ENCODE measurements around a stretch of chr1.

GRCh38 chr1:2252272-2253296 is 24.5 kb downstream of the SKI start:
- PRO-cap: no peak
- RAMPAGE, long total RNA, 3 experiments: no peak in any of the 3 experiments

DNA sequence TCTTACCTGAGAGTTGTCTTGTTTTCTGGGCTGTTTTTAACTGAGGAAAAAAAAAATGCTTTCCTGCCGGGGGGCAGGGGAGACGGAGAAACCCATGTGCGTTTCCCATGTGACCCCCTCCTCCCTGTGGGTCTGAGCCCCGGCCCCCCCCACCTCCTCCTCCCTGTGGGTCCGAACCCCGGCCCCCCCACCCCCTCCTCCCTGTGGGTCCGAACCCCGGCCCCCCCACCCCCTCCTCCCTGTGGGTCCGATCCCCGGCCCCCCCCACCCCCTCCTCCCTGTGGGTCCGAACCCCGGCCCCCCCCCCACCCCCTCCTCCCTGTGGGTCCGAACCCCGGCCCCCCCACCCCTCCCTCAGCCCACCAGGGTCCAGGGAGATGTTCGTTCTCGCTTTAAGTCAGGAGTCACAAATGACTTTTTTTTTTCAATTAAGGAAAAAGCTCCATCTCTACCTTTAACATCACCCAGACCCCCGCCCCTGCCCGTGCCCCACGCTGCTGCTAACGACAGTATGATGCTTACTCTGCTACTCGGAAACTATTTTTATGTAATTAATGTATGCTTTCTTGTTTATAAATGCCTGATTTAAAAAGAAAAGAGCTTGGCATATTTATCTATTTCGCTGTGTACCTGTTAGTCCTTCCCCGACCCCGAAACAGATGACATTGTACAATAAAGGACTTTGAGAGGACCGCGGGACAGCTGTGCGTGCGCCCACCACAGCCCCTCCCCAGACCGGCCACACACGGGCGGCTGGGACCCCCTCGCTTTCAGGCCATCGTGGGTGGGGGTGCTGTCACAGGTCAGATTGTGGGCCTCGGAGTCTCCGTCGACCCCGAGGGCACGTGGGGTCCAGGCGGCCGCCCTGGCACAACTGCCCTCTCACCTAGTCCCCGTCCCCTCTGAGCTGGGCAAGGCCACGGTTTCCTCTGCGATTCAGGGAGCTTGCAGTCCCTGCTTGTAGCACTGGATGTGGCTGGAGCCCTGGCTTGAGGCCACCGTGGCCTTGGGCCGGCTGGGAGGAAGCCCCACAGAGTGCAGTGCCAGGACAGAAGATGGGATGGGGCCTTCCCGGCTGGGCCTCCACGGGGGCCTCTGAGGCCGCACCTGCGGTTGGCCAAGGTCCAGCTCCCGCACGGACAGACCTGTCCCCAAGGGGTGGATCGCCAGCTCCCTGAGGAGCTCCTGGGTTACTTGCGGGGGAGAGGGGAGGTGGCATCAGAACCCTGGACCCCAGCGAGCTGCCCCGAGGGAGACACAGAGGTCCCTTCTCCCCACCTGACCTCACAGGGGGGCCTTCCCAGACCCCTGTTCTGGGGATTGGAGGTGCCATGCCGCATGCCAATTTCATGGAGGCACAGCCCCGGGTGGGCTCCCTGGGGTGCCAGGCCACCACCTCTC is 81.3 kb downstream of the MORN1 start:
- PRO-cap: no peak
- RAMPAGE, long total RNA, 3 experiments: no peak in any of the 3 experiments

DNA sequence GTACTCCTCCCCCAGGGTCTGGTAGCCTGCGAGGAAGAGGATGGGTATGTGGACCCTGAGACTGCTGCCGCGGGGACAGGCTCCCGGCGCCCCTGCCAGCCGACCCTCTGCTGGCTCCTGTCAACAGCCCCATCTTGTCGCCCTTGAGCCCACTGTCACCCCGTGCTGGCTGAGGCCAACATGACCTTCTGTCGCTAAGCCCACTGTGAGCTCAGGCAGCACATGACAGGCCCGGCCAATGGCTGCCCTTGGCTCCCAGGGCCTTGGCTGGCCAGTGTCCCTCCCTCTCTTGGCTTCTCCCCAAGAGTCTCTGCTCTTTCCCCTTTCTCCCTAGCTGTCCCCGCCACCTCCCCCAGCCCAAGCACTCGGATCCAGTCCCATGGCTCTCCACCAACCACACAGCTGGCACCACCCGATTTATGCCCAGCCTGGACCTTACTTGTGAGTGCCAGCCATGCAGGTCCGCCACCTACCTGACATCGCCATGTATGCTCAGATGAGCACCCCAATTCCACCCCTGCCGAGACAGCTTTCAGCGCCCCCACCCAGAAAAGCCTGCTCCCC is 3.4 kb downstream of the PEX10 start:
- PRO-cap: no peak
- RAMPAGE, long total RNA, 3 experiments: no peak in any of the 3 experiments

GRCh38 chr1:2427511-2427836 is 15.1 kb upstream of the PEX10 start:
- PRO-cap: no peak
- RAMPAGE, long total RNA, 3 experiments: no peak in any of the 3 experiments

- PRO-cap: no peak
- RAMPAGE, long total RNA, 3 experiments: no peak in any of the 3 experiments
Measured at GRCh38 chr1:2446338-2446775, 29.7 kb upstream of the PLCH2 start.

GRCh38 chr1:2493974-2494709 is 18.1 kb downstream of the PLCH2 start:
- PRO-cap: no peak
- RAMPAGE, long total RNA, 3 experiments: no peak in any of the 3 experiments

GRCh38 chr1:2527098-2527375 is 641 bp upstream of the PANK4 start:
- PRO-cap: no peak
- RAMPAGE, long total RNA, 3 experiments: no peak in any of the 3 experiments

DNA sequence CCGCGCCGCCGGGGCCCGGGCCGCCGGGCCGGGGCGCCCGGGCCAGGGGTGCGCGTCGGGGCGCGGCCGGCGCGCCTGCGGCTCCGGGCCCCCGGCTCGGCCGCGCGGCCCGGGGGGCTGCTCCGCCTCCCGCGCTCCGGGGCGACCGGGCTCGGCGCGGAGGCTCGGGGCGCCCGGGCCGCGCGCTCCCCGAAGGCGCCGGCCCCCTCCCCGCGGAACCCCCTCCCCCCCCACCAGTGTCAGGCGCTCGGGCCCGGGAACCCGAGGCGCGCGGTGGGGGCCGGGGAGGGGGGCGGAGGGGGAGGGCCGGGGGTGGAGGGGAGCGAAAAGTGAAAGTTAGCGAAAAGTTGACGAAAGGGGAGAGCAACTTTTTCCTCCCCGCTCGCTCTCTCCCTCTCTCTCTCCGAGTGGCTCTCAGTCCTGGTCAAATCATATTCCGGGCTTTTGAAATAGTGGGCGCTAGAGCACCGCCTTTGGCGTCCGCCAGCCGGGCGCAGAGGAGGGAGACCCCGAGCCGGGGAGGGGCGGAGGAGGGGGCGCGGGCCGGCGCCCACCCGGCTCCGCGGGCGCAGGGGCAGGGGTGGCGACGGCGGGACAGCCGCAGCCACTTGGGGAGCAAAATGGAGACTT is 433 bp downstream of the PRDM16 start:
- PRO-cap: unidirectional peak, plus-strand start at position 339 of the sequence
- RAMPAGE, long total RNA, 3 experiments: no peak in any of the 3 experiments

DNA sequence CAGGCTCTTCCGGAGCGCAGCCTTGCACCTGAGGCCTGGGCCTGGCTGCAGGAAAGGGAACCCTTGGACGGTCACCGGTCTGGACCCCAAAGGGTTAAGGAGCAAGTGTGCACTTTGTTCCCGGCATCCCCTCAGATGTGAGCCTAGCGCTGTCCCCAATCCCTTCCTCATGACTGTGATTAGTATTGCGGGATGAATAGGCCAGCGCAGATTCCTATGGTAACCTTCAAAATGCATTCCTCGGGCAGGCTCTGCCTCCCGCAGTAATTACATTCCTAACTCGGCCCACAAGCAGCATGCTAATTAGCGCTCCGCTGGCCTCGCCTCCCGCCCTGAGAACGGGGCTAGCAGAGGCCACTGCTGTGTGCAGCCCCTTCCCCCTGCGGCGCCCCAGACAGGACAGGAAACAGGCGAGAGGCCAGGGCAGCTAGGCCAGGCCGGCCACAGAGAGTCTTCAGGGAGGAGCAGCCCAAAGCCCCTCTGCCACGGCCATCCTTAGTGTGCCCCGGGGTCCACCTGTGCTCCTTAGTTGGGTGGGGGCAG is 36.5 kb downstream of the PRDM16 start:
- PRO-cap: no peak
- RAMPAGE, long total RNA, 3 experiments: no peak in any of the 3 experiments

- PRO-cap: no peak
- RAMPAGE, long total RNA, 3 experiments: no peak in any of the 3 experiments
Measured at GRCh38 chr1:3124909-3125424, 56.0 kb downstream of the PRDM16 start.

DNA sequence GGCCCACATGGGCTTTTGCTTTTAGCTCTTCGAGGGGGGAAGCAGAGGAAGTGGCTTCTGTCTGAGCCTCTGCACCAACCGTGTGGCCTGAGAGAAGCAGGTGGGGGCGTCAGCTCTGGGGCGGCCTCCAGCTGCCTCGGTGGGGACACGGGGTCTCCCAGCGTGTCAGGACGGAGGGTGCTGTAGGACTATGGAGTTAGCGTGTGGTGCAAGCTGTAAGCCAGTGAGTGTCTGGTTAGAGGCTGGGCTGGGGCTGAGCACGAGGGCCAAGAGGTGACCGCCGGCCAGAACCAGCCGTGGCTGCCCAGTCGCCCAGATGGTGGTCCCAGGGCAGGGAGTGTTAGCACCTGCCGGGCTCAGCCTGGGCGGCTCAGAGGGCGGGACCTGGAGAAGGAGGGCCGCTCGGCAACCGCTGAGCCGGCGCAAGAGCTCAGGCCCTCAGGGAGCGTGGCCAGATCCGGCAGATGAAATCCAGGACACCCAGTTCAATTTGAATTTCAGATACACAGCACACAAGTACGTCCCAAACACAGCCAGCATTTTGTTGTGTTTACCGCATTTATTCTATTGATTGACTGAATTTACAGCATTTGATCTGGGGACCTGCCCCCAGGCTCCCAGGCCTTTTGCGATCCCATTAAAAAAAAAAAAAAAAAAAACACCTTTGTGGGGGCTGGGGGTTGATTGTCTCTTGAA is 87.9 kb downstream of the PRDM16 start:
- PRO-cap: no peak
- RAMPAGE, long total RNA, 3 experiments: no peak in any of the 3 experiments

- PRO-cap: bidirectional peak, plus-strand start at chr1:3186846, minus-strand start at chr1:3186597
- RAMPAGE, long total RNA, 3 experiments: no peak in any of the 3 experiments
Measured at GRCh38 chr1:3185963-3186964, 117.3 kb downstream of the PRDM16 start.

DNA sequence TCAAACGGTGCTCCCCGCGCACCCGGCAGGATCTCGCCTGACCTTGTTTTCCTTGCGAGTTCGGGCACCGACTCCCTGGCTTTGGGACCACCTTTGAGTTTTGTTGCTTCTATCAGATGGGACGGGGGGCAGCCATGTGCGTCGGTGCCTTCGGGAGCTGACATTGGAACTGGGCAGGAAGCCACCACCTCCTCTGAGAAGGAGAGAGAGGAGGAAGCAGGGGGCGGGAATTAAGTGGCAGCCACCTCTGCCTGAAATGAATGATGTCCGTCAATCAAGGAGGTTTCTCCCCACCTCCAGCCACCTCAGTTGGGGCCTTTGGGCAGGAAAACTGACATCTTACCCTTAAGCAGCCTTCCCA is 119.6 kb downstream of the PRDM16 start:
- PRO-cap: no peak
- RAMPAGE, long total RNA, 3 experiments: no peak in any of the 3 experiments

DNA sequence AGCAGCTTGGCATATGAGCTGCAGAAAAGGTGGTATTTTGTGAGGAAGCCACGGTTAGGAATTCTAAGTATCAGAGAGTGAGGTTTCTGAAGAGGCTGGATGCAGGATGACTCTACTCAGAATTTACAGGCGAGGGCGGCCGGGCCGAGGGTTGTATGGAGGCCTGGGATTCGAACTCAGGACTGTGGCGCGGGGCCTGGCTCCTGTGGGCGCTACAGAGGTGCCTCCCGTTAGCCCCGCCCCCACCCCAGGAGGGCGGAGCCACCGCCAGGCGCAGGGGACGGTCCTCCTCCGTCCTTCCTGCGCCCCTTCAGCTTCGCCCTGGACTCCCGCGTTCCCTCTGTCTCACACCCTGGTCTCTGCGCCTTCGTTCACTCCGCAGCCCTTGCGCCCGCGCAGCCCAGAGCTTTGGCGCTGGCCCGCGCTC is 178.3 kb downstream of the PRDM16 start:
- PRO-cap: no peak
- RAMPAGE, long total RNA, 3 experiments: no peak in any of the 3 experiments

- PRO-cap: bidirectional peak, plus-strand start at chr1:3313361, minus-strand start at chr1:3313234
- RAMPAGE, long total RNA, 3 experiments: no peak in any of the 3 experiments
Measured at GRCh38 chr1:3312828-3313524, 141.5 kb upstream of the ARHGEF16 start.

DNA sequence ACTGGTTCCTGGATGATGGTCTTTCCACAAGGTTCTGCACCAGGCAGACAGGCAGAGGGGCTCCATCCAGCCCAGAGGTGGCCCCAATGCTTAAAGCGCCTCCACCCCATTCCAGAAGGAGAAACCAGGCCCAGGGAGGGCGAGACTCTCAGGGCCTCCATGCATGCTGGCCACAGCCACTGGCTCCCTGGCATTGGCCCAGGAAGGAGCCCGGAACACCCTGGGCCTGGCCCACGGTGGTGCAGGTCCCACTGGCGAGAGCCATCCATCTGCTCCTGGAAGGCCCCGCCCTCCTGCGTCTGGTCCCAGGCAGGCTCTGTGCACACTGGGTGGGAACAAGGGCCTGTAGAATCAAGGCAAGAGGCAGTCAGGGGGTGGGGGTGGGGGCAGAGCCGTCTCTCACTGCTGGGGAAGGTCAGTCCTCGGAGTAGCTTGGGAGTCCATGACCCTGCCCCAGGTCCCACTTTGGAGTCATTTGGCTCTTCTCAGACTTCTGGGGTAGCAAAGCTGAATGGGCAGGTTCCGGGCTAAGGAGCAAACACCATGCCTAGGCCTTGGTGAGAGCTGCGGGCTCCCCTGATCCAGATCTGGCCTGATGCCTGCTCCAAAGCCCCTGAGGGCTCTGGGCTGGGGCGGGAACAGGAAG is 107.2 kb upstream of the ARHGEF16 start:
- PRO-cap: no peak
- RAMPAGE, long total RNA, 3 experiments: no peak in any of the 3 experiments

GRCh38 chr1:3369258-3369860 is 85.1 kb upstream of the ARHGEF16 start:
- PRO-cap: no peak
- RAMPAGE, long total RNA, 3 experiments: no peak in any of the 3 experiments

- PRO-cap: no peak
- RAMPAGE, long total RNA, 3 experiments: no peak in any of the 3 experiments
Measured at GRCh38 chr1:3465105-3465897, 10.8 kb downstream of the ARHGEF16 start.

GRCh38 chr1:3471276-3472385 is 17.2 kb downstream of the ARHGEF16 start:
- PRO-cap: no peak
- RAMPAGE, long total RNA, 3 experiments: no peak in any of the 3 experiments

DNA sequence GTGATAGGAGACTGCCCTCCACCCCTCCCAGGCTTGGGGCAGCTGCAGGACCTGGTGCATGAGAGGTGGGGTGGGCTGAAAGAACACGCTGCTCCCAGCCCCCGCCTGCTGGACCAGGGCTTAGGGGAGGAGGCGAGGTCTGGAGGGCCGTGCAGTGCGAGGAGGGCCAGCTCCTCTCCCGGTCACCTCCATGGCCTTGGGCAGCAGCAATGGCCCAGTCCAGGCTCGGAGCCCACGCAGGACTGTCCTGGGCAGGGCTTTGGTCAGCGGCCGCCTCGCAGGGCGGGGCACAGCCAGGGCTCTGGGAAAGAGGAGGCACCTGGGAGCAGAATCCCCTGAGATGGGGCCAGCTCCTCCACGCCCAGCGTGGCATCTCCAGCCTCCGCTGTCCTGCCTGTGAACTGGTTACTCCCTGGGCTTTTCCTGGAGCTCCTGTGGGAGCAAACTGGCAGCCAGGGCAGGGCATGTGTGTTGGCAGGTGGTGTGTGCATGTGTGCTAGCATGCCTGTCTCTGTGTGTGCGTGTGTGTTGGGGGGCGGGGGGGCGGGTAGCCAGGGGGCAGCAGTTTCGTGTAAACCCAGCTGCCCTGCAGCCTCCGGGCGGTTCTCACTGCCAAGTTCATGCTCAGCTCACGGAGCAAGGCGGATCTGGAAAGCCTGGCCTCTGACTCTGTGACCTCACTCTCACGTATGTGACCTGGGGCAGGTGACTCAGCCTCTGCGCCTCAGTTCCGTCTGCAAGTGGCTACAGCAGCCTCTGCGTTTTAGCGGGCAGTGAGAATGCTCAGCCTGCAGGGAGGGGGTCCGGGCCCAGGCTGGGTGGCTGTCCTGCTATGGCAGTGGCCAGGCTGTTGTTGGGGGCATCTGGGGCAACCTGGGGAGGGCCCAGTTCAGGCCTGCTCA is 27.6 kb downstream of the ARHGEF16 start:
- PRO-cap: no peak
- RAMPAGE, long total RNA, 3 experiments: no peak in any of the 3 experiments